Colon Carcinoma Metastatic in the Lung (tissue), 2 donors: ENCODE measurements around a stretch of chr10.

DNA sequence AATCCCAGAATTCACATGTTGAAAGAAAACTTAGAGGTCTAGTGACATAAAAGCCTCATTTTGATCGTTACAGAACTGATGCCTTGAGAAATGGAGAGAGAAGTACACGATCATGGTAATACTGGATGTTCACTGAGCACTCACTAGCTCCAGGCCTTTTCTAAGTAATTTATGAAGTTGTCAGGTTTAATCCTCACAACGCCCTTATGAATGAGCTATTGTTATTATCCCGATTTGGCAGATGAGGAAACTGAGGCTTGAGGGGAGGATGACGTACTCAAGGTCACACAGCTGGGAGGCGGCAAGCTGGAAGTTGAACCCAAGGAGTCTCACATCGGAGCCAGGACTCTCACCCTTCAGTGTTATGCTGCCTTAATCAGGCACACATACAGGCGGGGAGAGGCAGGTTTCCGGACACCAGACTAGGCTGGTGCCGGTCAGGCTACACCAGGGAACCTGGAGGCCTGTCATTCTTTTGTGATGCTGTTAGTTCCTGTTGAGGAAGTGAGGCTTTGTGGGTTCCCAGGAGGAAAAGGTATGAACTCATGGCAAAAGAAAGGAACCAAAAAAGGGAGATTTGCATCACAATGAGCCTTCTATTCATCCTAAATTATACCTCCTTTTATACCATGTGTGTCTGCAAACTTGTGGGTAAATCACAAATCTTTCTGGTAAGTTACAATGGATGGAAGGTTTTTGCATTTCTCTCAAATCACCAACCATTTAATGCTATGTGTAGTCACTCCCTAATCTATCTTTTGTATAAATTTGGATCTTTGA, 103.7 kb downstream of the TCF7L2 start:
- PRO-cap, 2 experiments: no peak in any of the 2 experiments

- PRO-cap, 2 experiments: no peak in any of the 2 experiments
Observed at GRCh38 chr10:113106891-113107407, 156.9 kb downstream of the TCF7L2 start.

DNA sequence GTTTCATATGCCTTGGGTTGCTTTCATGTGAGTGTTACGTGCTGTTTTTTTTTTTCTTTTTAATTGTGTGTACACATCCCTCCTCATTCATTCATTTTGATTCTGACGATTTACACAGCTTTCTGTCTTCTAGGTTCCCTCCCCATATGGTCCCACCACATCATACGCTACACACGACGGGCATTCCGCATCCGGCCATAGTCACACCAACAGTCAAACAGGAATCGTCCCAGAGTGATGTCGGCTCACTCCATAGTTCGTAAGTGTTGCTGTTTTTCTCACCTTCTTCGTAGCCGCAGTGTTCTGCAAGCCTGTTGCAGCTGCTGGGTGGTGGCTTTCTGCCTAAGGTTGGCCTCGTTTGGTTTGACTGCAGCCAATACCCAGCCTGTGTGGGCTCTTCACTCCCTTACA, 200.8 kb downstream of the TCF7L2 start:
- PRO-cap, 2 experiments: no peak in any of the 2 experiments

DNA sequence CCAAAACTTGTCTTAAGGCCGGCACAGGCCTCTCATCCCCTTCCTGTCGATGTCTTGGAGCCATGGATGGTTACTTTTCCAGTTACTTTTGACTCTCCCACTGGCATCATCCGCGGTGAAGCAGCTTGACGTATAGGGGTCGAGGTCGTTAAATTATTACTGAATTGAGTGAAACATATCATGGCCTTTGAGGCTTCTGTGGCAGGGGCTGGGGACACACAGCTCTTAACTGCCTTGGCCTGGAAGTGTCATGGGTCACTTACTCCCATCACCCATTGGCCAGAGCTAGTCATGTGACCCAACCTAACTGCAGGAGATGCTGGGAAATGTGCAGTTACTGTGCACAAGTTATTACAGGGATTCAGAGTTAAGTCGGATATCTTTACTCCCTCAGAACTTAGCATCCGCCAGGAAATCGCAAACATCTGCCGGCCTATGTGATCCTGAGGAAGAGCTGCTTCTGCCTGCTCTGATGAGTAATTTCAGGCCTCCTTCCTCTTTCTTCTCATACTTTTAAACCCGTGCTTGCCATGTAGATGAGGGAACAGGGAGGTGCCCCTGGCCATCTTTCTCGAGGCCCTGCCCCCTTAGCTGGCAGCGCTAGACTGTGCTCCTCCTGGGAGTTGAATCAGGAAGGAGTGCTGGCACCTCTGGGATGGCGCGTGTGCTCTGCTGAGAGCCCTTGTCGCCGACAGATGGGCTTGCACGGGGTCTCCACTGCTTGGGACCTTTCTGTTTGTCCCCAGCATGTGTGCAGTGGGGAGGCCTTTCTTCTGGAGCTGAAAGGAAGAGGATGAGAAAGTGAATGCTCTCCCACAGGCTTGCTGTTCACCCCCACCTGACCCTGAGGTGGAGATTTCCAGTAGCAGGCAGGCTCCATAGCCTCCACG, 203.6 kb downstream of the TCF7L2 start:
- PRO-cap, 2 experiments: no peak in any of the 2 experiments

DNA sequence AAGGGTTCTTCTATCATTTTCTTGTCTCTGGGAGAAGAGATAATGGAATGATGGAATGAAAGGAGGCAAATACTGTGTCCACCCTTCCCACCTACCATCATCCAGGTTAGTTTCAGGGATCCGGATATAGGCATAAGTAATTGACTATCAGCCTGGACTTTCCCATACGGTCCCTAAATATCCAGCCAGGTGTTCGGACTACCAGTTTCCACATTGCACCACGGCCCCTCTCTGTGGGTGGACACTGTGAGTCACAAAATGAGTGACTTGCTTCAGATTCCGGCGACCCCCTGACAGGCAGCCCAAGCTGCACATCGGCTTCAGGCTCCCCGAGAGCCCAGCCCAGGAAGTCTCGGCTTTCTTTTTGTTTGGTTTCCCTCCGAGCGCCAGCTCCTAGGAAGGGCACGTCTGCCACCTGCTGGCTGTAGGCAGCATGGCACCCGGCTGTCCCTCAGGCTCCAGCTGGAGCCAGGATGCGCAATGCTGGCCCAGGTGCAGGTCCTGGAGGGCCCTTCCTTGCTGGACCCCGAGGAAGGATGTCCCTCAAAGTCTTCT, 10.5 kb downstream of the HABP2 start:
- PRO-cap, 2 experiments: no peak in any of the 2 experiments

DNA sequence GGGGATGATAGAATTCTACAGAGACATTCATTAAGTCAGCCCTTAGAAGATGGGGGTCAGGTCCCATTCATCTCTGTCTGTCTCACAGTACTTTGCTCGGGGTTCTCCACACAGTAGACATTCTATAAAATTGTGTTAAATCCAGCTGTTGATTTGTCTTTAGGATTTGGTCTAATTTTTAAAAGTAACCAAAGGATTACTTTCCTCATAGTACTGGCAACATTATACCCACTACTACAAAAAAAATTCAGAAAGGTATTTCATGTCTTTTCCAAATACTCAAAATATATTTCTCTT, 31.8 kb downstream of the HABP2 start:
- PRO-cap, 2 experiments: no peak in any of the 2 experiments

DNA sequence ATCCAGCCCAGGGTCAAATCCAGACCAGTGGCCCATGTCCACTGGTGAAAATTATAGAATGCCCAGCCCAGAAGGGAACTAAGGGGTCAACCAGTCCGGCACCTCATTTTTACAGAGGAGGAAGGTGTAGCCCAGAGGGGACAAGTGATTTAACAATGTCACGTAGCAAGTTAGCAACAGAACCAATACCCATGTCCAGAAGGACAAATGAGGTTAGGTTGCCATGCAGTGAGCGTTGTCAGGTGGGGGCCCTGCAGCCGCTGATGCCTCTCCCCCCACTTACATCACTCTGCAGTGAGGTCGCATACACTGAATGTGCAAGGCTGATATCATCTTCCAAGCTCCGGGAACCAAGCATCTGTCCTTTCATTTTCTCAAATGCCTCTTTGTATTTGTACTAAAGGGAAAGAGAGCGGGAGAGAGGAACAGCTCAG, 49.9 kb downstream of the NRAP start:
- PRO-cap, 2 experiments: no peak in any of the 2 experiments

DNA sequence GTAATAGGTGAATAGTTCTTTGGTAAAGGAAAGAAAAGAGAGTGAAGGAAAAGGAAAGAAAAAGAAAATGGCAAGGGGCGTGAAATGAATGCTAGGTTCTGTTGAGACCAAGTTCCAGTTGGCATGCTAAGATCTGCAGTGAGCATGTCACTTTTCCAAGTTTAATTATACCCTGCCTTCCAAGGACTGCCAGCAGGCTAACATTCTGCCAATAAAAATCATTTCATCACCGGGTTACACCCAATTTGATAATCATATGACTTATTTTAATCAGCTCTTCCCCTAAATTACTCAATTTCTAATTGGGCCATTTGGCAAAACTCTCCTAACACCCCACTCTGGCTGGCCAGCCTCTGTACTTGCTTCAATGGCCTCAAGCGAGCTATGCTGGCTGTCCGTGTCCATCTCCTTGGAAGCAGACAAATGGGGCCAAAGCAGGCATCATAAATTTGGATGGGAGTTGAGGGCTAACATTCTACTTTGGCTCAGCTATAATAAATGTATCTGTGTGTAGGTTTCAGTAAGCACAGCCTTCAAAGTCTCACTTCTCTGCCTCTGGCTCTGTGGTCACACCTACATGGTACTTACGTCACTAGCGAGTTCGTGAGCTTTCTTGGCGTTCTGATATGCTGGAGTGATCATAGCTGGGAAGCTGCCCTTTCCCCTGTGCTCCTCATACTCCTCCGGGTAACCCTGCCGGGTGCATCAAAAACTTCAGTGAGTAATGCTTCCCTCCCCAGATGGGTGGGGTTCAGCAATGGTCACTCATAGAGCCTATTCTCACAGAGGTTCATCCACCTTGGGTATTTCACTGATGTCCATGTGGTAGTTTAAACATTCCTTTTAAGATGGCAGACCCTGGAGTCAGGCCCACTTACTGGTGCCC, 17.3 kb downstream of the NRAP start:
- PRO-cap, 2 experiments: no peak in any of the 2 experiments

GRCh38 chr10:113718713-113719395, 32.6 kb upstream of the PLEKHS1 start:
- PRO-cap, 2 experiments: peak in 2 of 2 experiments; most common plus-strand start chr10:113719224 (in 2); most common minus-strand start chr10:113719043 (in 1)

DNA sequence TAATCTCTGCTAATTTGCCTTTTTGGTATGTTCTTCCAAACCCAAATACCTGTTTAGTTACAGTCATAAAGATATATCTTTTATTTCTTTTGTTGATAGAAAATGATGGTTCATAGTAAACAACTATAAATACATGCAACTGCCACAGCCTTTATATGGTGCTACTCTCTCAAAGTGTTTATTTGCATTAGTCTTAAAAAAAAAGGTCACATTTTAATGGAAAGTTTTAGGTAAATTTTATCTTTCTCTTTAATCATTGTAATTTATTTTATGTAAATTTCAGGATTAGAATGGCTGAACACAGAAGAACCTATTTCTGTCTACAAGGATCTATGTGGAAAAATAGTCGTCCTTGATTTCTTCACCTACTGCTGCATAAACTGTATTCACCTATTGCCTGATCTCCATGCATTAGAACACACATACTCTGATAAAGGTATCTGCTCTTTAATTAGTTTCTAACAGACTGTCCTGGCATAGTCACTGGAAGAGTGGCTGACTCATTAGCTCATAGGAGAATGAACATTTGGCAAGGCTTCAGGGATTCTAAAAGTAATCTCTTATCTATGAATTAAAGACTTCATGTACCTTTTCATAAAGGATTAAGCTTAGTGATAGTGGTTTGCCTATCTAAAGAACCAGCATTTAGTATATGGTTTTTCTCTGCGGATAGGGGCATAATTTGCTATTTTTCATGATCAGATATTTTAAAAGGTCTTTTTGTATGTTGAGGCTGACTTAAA, 4.0 kb downstream of the NHLRC2 start:
- PRO-cap, 2 experiments: no peak in any of the 2 experiments

DNA sequence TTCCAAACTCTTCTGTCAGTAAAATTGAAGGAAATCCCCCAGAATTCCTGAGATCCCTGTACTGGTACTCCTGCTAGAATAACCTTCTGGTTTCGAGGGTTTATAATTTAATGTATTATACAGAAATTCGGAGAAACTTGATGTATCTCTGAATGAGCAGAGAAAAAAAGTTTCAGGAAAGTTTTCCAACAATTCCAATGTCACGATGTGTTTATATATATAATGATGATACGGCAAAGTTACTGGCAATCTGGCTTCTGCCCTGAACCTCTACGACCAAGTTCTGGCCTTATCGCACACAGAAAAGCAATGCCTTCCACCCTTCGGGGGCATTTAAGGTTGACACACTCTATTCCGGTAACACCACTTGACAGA, 2.7 kb upstream of the ADRB1 start:
- PRO-cap, 2 experiments: no peak in any of the 2 experiments

DNA sequence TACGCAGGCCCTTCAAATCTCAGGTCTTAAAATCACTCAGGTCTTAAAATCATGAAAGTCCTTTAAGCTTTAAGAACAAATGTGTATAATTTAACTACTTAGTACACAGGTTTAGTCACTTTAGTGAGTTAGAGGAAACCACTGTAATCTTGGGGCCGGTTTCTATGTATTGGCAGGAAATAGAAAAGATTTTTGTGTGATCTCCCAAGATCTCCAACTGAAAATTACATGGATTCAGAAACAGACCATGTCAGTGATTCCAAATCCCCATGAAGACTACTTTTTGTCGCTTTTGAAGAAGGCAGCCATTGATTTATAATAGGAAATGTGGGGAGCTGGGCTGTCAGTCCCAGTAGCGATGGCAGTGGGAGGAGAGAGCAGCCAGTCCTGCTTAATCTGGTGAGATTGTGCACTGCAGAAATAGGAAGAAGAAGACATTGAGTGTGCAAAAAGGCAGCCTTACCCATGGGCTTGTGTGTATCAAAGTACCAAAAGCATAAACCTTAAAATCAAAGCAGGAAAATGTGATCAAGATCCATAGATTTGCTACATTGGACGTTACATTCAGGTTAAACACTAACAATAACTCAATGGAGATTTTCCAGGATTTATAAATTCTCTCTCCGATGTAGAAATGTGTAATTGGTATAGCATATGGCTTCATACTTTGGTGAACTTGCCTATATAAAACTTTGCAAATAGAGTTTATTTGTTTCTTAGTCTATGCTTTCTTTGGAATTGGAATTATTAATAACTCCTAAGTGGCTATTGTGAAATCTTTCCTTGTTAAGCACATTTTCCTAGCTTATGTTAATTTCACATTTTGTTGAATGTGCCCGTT, 4.8 kb downstream of the ADRB1 start:
- PRO-cap, 2 experiments: no peak in any of the 2 experiments

GRCh38 chr10:114172863-114173519, 1.0 kb downstream of the CCDC186 start:
- PRO-cap, 2 experiments: no peak in any of the 2 experiments

GRCh38 chr10:114427003-114427365, 22.7 kb upstream of the AFAP1L2 start:
- PRO-cap, 2 experiments: no peak in any of the 2 experiments

DNA sequence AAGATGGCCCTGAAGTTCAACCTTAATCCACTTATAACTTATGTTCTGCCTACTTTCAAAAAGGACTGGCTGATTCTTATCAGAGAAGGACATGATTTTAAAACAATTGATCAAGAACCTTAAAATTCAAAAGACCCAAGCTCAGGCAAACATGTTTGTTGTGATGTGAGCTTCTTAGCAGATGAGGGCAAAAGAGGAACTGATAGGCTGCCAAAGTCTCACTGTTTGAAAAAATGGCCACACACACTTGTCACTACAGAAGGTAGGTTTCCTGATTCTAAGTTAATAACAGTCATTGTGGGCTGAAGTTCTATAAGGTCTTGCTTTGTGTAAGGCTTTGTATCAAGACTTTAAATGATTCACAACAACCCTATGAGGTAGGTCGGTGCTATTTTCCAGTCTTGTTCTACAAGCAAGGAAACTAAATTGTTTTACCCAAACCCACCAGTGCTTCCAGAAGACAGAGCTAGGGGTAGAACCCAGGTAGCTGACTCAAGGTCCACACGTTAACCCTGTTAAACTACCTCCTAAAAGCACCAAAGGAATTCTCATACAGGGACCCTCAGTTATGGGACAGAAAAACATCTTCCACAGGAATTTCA, 94.4 kb upstream of the AFAP1L2 start:
- PRO-cap, 2 experiments: no peak in any of the 2 experiments

DNA sequence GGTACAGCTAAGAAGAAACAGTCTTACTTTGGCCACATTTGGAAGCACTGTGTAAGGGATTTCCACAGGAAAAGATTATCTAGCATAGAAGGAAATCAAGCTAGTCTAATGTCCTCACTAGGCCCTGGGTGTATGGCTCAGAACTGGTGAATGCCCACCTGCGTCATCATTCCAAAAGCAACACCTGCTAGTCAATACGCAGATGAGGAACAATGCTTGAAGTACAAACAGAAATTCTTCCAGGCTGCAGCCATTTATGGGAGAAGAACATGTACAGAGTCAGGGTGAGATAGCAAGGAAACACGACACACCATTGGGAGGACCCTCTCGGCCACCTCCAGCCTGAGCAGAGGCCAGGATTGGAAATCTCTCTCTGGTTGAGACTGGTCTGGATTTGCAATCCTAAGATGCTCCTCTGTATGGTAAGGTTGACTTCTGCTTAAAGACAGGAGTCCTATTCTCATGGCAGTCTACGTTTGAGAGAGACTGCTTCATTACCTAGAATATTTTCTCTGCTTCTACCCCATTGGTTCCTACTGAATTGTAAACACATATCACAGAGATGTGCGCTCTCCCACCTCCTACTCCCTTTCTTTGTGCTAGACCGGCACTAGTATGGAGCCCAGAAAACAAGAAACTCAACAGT, 48.0 kb downstream of the ABLIM1 start:
- PRO-cap, 2 experiments: no peak in any of the 2 experiments

- PRO-cap, 2 experiments: no peak in any of the 2 experiments
Observed at GRCh38 chr10:114713499-114714088, 55.5 kb upstream of the ABLIM1 start.

- PRO-cap, 2 experiments: no peak in any of the 2 experiments
Observed at GRCh38 chr10:114714094-114714861, 56.2 kb upstream of the ABLIM1 start.

GRCh38 chr10:114715054-114715827, 57.2 kb upstream of the ABLIM1 start:
- PRO-cap, 2 experiments: no peak in any of the 2 experiments

DNA sequence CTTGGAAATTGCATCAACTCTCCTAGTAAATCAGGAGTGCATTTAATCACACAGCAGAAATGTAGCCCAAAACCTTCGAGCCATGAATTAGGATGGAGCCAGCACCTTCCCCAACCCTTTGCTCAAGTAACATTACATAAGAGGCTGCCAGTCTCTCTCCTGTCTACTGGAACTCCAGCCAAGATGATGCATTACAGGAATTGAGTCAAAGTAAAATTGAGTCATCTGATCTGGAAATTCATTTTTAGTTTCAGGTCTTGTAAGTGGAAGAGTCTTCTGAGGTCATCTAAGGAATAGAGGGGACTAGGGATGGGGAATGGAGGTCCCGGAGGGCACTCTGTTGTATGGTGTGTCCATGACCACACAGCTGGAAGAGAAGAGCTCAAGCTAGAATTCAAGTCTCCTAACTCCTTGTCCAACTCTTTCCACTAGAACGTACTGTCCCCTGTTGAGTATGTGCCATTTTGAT, 69.6 kb upstream of the FHIP2A start:
- PRO-cap, 2 experiments: no peak in any of the 2 experiments